ENCODE measurements around a stretch of chr22.

- PRO-cap: no peak
- RAMPAGE, long total RNA, 2 experiments: no peak in any of the 2 experiments
These were observed 37.9 kb downstream of the GRAMD4 start for GRCh38 chr22:46657859-46658715.

GRCh38 chr22:46694746-46695612 lies 43.1 kb downstream of the CERK start:
- PRO-cap: no peak
- RAMPAGE, long total RNA, 2 experiments: no peak in any of the 2 experiments

DNA sequence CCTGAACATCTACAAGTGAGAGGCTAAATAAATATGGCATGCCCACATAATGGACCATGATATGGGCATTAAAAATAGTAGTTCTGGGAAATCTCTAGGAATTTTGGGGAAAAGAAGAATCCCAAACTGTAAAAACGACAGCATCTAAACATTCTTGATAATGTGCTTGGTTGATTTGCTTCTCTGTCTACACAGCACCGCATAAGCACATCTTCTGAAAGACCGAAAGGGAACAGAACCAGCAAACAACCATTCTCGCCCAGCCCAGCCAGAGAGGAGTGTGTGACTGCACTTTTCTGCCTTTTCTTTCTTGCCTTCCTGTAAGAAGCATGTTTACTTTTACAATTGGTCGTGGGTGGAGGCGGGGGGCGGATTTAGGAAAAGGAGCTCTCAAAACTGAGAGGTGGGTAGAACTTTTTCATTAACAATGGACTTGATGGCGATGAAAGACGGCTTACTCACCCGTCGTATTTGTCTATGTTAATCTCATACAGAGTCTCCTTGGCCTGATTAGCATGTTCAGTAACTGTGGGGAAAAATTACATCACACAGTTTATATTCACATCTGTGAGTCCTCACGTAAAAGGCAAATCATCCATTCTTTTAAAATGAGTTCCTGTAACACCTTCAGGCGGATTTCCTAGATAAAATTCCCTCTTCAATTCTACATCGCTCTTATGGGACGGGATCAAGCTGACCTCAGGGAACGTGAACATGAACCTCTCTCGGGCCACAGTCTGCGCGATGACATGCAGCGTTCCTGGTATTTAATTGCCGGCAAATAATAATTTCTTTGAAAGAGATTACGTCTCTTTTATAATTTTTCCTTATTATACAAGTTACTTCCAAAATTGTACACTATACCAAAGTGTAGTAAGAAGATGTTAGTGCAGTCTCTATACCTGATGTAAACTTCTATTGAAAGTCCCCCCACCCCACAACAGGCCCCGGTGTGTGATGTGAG lies 27.1 kb downstream of the CERK start:
- PRO-cap: no peak
- RAMPAGE, long total RNA, 2 experiments: no peak in any of the 2 experiments

- PRO-cap: no peak
- RAMPAGE, long total RNA, 2 experiments: no peak in any of the 2 experiments
These were observed 3.7 kb downstream of the CERK start for GRCh38 chr22:46734353-46734836.

DNA sequence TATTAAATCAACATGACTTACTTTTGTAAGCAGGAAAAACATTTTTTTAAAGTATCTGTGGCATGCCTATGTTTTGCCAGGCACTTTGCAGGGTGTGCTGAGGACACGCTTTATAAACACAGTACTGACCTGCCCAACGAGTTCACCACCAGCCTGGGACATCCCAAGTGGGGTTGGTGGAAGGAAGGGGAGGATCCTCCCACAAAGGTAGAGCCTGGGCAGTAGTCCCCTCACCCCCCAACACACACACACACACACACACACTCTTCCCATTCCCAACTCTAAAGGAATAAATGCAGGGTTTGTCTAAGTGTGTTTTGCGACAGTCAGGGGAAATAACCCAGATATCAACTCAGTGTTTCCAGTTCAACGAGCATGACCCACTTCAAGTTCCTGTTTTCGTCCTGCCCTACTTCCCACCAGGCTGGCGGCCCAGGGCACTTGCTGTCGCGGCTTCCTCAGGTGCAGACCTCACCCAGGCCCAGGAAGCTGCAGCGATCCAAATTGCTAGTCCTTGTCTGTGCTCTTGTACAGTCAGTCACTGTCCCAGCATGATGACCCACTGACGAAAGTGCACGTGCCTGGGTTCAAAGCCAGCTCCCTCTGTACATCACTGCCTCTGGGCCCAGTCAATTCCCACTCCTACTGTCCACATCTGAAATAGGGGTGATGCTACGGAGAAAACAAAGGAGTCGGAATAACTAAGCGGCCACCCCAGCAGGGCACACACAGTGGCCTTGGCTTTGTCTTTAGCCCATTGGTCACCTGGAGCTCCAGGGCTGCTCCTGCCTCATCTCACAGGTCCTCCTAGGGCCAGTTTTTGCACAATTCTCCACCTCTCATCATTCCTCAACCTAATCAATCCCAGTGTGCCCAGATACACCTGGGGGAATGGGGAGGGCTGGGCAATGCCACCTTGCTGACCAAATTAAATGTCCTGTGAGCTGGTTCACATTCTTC lies 2.9 kb downstream of the CERK start:
- PRO-cap: no peak
- RAMPAGE, long total RNA, 2 experiments: no peak in any of the 2 experiments

DNA sequence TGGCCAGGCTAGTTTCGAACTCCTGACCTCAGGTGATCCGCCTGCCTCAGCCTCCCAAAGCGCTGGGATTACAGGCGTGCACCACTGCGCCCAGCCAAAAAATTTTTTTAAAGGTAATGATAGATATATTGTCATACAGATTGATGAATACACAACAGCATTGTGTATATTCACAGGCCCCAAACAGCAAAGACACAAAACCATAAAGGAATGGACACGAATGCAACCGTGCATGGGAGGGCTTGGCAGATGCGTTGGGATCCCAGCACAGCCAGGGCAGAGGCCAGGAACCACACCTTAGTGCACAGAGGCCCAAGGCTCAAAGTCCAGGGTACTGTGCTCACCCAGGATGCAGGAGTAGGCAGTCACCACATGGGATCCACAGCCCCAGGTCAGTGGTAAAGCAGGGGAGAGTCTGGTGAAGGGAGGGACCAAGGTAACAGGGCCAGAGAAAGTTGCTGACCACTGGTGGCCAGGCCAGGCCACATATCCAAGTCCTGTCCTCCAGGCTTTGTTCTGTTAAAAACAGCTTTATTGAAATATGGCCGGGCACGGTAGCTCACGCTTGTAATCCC lies 6.4 kb upstream of the CERK start:
- PRO-cap: no peak
- RAMPAGE, long total RNA, 2 experiments: no peak in any of the 2 experiments

DNA sequence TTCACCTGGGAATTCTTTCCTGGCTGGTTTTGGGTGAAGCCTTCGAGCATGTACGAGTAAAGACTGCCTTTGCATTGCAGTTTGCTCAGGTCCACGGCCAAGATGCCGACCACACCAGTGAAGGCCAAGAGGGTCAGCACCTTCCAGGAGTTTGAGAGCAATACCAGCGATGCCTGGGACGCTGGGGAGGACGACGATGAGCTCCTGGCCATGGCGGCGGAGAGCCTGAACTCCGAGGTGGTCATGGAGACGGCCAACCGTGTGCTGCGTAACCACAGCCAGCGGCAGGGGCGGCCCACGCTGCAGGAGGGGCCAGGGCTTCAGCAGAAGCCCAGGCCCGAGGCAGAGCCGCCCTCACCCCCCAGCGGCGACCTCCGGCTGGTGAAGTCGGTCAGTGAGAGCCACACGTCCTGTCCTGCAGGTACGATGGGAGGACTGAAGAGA lies 31.0 kb downstream of the TBC1D22A start:
- PRO-cap: no peak
- RAMPAGE, long total RNA, 2 experiments: no peak in any of the 2 experiments

GRCh38 chr22:46971176-46971919 lies 208.9 kb downstream of the TBC1D22A start:
- PRO-cap: no peak
- RAMPAGE, long total RNA, 2 experiments: no peak in any of the 2 experiments

- PRO-cap: no peak
- RAMPAGE, long total RNA, 2 experiments: no peak in any of the 2 experiments
These were observed 211.7 kb downstream of the TBC1D22A start for GRCh38 chr22:46974099-46974508.

DNA sequence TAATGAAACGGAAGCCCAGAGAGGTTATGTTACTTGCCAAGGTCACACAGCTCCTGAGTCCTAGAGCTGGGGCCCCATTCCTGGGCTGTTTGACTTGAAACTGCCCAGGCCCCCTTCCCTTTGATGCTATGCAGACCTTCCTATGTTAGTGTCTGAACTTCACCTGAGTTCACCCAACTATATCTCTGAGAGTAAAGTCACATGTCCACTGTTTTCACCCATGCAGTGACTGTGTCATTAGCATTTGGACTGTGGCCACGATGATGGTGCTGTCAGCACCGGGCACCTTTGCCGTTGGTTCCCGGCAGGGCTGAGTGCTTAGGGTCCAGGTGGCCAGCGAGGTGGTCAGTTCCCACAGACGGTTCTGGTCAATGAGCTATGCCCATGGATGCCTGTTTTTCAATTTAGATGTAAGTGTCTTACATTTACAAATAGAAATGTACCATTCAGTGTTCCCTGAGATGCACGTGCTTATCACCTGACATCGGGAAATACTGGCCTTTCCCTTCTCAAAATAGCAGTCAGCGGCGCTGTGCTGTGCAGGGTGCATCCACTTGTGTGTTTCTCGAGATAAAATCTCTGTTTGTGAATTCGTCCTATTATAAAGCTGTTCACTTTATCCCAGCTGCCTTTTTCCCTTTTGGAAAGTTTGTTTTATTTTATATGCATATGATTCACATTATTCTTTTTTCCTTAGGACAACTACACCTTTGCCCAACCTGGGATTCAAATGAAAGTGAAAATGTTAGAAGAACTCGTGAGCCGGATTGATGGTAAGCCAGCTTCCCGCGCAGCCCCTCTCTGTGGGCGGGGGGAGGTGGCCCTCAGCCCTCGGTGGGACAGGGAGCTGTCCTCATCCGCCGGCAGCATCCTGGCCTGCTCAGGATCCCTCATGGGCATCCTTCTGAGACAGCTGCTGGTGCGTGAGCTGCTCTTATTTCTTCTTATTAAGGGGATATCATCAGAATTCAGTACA lies 234.8 kb downstream of the TBC1D22A start:
- PRO-cap: no peak
- RAMPAGE, long total RNA, 2 experiments: no peak in any of the 2 experiments

DNA sequence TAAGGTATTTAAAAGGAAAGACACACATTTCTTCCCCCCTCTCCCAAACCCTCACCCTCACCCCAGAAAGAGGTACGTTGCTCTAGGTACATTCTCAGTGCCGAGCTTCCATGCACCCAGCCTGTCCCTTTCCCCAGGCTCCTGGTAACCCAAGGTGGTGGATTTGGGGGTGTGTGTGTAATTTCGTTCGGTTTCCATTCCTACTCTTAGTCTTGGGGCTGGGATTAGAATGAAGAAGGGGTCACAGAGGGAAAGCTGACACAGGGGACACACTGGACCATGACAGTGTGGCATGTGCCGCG lies 340.5 kb downstream of the TBC1D22A start:
- PRO-cap: no peak
- RAMPAGE, long total RNA, 2 experiments: no peak in any of the 2 experiments

DNA sequence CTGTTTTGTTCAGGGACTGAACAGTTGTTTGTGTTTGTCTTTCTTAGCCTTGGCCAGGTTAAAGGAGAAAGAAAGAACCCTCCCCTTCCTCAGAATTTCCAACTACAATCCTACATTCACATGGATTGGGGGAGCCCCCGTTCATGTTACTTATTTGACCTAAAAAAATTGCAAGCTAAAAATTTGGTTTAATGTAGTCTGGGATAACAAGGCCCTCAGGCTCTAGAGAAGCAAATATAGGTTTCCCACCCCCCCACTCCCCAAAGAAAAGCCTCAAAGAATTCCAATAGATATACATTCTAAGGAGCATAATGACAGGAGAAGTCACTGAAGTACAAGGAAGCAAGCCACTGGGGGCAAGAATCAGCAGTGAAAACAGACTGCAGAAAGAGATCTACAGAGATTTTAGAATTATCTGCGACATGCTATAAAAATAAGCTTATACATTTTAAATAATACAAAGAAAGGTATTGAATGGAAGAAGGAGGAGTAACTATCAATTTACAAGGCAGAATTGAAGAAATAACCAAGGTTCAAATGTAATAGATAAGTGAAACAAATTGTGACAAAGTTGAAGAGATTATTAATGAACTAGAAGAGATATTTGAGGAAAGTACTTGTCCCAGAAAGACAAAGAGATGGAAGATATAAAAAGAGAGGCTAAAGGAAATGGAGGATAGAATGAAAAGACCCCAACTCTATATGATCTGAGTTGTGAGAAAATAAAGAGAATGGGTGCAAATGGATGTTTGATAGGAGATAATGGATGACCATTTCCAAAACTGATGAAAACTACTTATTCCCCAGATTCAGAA lies 343.3 kb downstream of the TBC1D22A start:
- PRO-cap: no peak
- RAMPAGE, long total RNA, 2 experiments: no peak in any of the 2 experiments

- PRO-cap: no peak
- RAMPAGE, long total RNA, 2 experiments: no peak in any of the 2 experiments
These were observed 390.8 kb downstream of the TBC1D22A start for GRCh38 chr22:47153294-47153680.

DNA sequence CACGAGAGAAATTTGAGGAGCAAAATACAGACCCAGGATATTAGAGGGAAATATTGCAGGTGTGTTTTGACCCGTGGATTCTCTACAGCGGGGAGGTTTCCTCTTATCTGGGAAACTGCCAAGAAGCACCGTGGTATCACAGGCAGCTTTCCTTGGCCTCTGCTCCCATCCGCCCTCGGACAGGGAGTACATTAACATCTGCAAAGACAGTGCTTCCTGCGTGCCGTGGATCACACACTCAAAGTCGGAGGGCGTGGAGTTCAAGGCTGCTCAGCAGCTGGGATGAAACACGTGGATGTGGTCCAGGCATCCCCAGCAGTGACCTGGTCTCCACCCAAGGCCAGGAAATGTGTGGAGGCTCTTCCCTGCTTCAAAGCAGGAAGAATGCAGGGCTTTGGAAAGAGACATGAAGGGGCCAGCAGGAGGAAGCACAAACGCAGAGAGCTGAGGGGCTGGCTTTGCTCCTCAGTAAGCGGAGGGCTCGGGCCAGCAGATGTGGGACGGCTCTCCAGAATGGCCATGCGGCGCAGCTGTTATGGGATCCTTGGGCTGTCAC lies 437.8 kb downstream of the TBC1D22A start:
- PRO-cap: no peak
- RAMPAGE, long total RNA, 2 experiments: no peak in any of the 2 experiments

GRCh38 chr22:47328874-47329561 lies 566.6 kb downstream of the TBC1D22A start:
- PRO-cap: no peak
- RAMPAGE, long total RNA, 2 experiments: no peak in any of the 2 experiments

- PRO-cap: no peak
- RAMPAGE, long total RNA, 2 experiments: no peak in any of the 2 experiments
These were observed 616.6 kb downstream of the TBC1D22A start for GRCh38 chr22:47379094-47379428.

DNA sequence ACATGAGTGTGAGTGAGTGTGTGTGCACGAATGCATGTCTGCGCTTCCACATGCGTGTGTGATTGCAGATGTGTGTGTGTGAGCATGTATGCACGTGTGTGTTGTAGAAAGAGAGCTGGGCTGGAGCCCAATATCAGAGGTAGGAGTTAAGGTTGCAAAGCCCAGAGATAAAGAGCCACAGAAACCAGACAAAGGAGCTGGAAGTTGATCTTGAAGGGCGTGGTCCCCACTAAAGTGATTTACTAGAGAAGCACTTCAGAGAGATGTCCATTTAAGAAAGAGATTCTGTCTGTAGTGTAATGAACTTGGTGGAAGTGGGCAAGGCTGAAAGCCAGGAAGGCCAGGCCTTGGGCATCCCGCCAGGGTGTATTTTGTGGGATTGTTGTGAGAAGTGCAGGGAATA lies 328.2 kb upstream of the TAFA5 start:
- PRO-cap: no peak
- RAMPAGE, long total RNA, 2 experiments: no peak in any of the 2 experiments

- PRO-cap: no peak
- RAMPAGE, long total RNA, 2 experiments: no peak in any of the 2 experiments
These were observed 92.6 kb upstream of the TAFA5 start for GRCh38 chr22:48396629-48397240.

DNA sequence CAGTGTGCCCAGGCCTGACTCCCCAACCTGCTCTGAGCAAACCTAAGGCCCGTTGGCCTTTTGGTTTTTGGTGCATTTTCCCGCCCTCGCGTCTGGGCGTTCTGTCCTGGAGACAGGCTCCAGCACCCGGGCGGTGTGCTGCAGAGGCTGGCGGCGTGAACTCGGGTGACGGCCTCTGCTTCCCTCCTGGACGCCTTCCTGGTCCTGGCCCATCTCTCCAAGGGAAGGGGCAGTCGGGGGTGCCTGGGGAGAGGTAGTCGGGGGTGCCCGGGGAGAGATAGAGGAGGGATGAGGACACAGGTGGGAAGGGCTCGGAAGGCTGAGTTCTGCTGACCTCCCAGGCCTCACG lies 11.9 kb downstream of the TAFA5 start:
- PRO-cap: no peak
- RAMPAGE, long total RNA, 2 experiments: no peak in any of the 2 experiments

DNA sequence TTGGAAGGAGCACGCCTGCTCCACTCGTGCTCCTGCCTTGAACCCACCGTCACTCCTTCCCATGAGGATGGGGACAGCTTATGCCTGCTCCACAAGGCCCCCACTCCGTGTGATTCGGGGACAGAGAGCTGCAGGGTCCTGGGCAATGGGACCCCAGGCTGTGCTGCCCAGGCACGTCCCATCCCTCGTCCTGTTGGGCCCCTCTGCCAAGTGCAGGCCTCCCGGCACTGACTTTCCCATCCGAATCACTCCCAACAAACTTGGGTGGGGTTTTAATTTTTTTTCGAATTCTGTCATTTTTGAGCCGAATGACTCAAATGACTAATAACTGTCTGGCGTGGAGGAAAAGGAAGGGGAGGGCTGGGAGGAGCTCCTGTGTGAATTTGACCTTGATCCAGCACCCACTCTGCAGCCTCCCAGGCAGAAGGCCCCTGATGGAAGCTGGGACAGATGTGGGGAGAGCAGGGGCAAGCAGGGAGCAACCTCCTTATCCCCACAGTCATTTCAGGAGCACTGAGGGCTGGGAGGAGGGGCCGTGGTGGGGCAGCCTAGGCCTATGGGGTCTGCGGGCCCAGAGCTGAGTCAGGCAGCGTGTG lies 165.1 kb downstream of the TAFA5 start:
- PRO-cap: no peak
- RAMPAGE, long total RNA, 2 experiments: no peak in any of the 2 experiments